ENCODE measurements around a stretch of chr17.

GRCh38 chr17:29179130-29179945, 860 bp downstream of the MYO18A start:
- PRO-cap, 2 experiments, result peak in 2 of 2 experiments; most common plus-strand start chr17:29179617 (in 2); most common minus-strand start chr17:29179467 (in 2)
- RAMPAGE, long total RNA, 5 experiments, result no peak in any of the 5 experiments

DNA sequence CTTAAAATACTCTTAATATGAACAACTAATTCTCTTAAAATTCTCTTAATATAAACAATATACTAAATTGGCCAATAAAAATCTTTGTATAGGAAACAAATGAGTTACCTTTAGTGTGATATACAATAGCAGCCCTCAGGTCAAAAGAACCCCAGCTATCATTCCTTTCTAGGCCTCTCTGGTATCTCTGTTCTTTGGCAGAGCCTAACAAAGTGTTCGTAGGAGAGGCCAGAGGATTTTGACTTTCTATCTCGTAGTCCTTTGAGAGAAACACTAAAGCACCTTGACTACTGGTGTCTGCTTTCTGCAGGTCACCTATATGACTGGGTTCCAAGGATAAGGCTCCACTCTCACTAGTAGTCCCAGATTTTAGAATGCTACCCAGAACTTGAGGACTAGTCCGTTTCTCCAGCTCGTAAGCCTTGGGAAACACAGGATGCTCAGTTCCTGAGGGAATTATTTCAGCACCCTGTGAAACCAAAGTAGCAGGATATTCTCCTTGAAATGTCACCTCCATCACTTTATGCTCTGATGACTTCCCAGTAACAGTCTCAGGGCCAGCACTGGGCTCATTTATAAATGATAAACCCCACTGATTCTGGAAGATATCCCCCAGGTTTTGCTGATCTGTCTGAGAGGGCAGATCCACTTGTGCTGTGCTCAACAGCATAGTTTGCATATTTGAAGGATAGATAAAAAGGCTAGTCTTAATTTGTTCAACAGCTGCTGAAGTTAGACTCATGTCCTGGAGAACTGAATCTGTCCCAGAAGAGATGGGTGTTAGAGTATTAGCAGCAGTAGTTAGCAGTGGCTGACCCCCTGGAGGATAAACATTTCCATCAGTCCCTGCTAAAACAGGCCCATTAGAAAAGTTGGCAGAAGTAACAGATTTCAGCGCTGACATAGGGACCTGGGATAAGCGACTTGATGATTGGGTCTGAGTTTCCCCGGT, 7.8 kb downstream of the NUFIP2 start:
- PRO-cap, 2 experiments, result no peak in any of the 2 experiments
- RAMPAGE, long total RNA, 5 experiments, result no peak in any of the 5 experiments

DNA sequence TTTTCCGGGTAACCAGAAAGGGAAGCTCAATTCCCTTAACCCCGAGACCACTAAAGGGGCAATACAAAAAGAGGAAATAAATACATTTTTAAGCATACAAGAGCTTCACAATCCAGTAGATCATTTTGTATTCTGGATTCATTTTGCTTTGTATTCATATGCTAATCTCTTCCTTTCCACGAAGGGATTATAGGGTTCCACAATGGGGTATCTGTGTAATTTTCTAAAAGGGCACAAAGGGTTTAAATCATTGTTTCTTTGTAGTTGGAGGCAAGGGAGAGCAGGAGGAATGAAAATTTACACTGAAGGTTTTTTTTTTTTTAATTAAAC, 566 bp upstream of the NUFIP2 start:
- PRO-cap, 2 experiments, result no peak in any of the 2 experiments
- RAMPAGE, long total RNA, 5 experiments, result no peak in any of the 5 experiments

DNA sequence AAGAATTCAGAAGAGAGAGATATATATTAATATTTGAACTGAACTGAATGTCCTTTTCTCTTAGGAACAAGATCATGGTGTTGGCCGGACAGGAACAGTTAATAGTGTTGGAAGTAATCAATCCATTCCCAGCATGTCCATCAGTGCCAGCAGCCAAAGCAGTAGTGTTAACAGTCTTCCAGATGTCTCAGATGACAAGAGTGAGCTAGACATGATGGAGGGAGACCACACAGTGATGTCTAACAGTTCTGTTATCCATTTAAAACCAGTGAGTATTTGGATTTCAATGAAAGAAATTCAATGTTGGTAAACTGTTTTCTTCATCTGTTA, 68.6 kb downstream of the ABHD15 start:
- PRO-cap, 2 experiments, result no peak in any of the 2 experiments
- RAMPAGE, long total RNA, 5 experiments, result no peak in any of the 5 experiments

DNA sequence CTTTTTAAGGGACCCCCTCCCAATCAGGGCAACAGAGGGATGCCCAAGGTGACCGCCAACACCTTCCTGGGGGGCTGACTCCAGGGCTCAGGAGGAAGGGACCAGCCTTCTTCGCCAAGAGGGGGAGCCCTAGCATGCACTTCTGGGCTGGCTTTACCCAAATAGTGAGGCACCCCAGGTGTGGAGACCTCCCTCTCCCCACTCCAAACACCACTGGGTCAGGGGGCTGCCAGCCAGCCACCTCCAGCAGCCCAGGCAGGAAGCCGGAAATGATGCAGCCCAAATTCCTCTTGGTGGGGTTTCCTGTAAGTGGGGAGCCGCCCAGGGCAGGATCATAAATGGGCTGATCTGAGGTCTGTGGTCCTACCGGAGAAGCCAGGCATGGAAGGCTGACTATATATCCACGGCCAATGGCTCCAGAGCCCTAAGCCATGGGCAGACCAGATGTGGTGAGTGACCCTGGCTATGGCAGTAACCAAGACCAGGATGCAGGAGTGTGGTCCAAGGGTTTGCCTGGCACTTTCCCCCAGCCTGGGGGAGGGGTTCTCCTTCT, 4.3 kb downstream of the GIT1 start:
- PRO-cap, 2 experiments, result peak in 2 of 2 experiments; most common plus-strand start position 360 of the sequence (in 1); most common minus-strand start position 215 of the sequence (in 1)
- RAMPAGE, long total RNA, 5 experiments, result no peak in any of the 5 experiments

DNA sequence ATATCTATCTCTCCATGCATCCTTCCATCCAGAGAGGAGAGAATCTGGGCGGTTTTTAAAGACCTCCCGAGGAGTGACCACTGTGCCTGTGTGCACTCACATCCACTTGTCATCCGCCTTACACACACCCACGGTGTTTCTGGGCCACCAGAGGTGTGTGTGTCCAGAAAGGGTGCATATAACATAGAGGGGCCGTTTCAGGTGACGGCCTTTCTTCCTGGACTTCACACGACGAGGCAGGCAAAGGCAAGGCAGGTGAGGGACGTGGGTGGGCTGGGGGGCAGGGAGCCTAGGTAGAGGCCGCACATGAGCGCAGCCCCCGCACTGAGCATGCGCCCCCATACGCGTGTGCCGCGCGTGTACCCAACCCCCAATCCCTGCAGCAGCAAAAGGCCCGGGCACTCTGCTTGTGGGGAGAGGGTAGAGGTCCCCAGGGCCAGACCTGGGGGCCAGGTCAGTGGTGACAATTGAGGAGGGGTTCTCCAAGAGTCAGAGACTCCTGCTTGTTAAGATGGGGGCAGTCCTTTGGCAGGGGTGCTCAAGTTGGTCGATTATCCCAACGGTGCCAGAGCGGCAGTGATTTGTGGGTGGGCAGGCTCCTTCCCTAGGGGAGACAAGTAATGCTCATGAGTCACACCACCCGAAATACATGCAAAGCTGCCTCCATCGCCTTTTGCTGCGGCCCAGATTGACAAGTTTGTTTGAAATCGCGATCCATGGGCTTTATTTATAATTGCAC, 915 bp upstream of the GIT1 start:
- PRO-cap, 2 experiments, result no peak in any of the 2 experiments
- RAMPAGE, long total RNA, 5 experiments, result no peak in any of the 5 experiments

- PRO-cap, 2 experiments, result peak in 2 of 2 experiments; most common plus-strand start chr17:29591944 (in 2); most common minus-strand start chr17:29591459 (in 2)
- RAMPAGE, long total RNA, 5 experiments, result no peak in any of the 5 experiments
Observed at GRCh38 chr17:29590933-29592039, 1.6 kb upstream of the ANKRD13B start.

DNA sequence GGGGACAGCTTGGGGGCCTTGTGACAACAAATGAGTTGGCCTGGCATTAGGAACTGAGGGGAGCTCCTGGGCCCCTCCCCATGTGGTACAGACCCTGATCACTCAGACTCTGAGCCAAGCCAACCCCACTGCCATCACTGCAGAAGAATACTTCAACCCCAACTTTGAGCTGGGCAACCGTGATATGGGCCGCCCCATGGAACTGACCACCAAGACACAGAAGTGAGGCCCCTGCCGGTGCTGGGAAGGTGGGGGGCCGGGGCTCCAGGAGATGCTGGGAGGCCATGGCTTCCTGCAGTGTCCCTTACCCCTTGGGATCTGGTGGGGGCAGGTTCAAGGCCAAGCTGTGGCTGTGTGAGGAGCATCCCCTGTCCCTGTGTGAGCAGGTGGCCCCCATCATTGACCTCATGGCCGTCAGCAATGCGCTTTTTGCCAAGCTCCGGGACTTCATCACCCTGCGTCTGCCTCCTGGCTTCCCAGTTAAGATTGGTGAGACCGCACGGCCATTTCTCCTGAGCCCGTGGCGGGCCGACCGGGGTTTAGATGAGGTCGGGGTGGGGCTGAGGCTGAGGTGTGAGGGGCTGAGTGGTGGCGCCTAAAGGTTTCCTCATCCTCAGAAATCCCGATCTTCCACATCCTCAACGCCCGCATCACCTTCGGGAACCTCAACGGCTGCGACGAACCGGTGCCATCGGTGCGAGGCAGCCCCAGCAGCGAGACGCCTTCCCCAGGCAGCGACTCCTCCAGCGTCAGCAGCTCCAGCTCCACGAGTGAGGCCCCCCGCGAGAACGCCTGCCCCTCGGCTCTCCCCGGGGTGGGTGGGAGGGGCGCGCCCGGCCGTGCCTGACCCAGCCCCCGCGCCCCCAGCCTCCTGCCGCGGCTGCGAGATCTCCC, 10.7 kb downstream of the CORO6 start:
- PRO-cap, 2 experiments, result peak in 1 of 2 experiments; most common plus-strand start position 585 of the sequence (in 1)
- RAMPAGE, long total RNA, 5 experiments, result no peak in any of the 5 experiments

GRCh38 chr17:29769863-29770749, 147.4 kb upstream of the CORO6 start:
- PRO-cap, 2 experiments, result no peak in any of the 2 experiments
- RAMPAGE, long total RNA, 5 experiments, result no peak in any of the 5 experiments

- PRO-cap, 2 experiments, result no peak in any of the 2 experiments
- RAMPAGE, long total RNA, 5 experiments, result no peak in any of the 5 experiments
Observed at GRCh38 chr17:29828558-29829170, 101.4 kb downstream of the SSH2 start.

- PRO-cap, 2 experiments, result no peak in any of the 2 experiments
- RAMPAGE, long total RNA, 5 experiments, result no peak in any of the 5 experiments
Observed at GRCh38 chr17:29830081-29830659, 99.9 kb downstream of the SSH2 start.

DNA sequence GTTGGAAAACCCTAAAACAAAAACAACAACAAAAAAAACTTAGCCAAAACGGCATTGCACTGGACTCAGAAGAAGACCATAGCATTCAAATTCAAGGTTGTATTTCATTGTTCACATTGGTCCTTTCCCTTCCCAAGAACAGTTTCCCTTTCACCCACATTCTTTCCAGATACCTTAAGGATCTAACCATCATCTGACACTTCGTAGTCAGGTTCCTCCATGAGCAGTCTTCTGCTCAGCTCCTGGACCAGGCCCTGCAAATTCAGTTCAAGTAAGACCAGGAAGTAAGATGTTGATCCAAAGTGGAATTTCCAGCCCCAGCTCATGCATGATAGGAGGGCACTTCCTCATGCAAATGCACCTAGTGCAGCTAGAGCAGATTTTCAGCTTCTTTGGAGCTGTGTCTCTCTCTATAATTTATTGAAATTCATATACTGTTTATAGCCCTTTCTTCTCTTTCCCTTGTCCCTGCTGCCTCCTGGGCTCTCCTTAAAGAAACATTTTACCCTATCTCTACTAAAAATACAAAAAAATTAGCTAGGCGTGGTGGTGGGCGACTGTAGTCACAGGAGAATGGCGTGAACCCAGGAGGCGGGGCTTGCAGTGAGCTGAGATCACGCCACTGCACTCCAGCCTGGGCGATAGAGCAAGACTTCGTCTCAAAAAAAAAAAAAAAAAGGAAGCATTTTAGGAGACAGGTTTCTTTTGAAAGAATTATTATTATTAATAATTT, 94.6 kb downstream of the SSH2 start:
- PRO-cap, 2 experiments, result peak in 1 of 2 experiments; most common minus-strand start position 264 of the sequence (in 1)
- RAMPAGE, long total RNA, 5 experiments, result no peak in any of the 5 experiments

DNA sequence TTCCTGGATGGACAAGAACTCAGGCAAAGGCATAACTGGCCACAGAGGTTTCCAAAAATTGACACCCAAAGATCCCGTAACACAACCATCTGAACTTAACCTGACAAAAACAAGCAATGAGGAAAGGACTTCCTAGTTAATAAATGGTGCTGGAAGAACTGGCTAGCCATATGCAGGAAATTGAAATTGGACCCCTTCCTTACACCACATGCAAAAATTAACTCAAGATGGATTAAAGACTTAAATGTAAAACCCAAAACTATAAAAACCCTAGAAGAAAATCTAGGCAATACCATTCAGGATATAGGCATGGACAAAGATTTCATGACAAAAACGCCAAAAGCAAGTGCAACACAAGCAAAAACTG, 23.9 kb downstream of the SSH2 start:
- PRO-cap, 2 experiments, result no peak in any of the 2 experiments
- RAMPAGE, long total RNA, 5 experiments, result no peak in any of the 5 experiments

DNA sequence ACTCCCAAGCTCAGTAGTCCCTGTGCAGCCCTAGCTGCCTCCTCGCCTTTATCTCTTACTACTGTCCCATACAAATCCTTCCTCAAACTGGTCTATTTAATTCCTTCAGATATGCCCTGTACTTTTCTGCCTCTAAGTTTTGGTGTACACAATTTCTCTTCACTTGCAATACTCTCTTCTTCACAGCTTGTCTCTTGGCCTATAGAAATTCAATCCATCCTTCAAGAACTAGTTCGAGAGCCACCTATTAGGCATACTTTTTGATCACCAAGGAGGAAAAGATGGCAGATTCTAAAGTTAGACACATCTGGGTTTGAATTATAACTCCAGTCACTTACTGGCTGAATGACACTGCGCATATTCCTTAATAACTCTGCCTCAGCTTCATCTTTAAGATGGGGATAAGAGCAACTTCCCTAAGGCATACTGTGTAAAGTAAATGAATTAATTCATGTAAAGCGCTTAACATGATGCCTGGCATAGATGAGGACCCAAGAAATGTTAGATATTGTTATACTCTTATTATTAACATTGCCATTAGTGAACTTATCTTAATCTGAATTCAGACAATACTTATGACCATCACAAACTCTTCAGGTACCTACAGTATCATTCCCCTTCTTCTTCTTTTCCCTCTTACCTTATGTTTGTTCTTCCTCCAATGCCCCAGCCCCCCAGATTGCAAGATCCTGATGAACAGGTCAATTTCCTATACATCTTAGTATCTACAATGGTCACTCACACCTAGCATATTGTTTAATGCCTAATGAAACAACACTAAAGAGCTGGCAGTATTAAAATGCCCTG, 3.2 kb downstream of the SSH2 start:
- PRO-cap, 2 experiments, result no peak in any of the 2 experiments
- RAMPAGE, long total RNA, 5 experiments, result no peak in any of the 5 experiments

DNA sequence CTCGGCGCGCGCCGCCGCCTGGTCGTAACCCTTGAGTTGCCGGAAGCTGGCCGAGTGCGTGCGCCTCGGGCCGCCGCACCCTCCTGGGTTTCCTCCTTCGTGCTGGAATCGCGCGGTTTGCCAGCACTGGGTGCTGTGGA, 118 bp upstream of the SSH2 start:
- PRO-cap, 2 experiments, result peak in 2 of 2 experiments; most common plus-strand start position 34 of the sequence (in 2)
- RAMPAGE, long total RNA, 5 experiments, result no peak in any of the 5 experiments

DNA sequence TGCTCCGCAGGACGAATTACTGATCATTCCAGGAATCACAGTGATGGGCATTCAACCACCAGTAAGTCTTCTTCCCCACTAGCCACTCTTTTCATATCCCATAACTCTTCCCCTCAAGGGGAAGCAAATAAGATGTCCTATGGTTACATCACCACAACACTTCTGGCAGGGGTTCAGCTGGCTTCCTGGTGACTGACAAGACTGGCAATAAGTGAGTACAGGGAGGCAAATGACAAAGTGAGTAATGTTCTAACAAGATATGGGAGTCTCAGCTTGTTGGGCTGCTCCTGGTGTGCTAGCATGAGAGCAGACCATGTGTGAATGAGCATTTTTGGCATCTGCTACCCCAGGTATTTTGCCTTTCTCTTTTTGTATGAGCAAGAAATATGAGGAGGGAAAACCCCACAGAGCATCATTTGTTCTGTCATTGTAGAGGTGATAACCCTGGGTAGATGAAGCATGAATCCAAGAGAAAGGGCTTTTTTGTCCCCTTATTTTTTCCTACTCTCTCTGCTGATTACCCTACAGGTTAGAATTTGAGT, 9.9 kb downstream of the TMIGD1 start:
- PRO-cap, 2 experiments, result no peak in any of the 2 experiments
- RAMPAGE, long total RNA, 5 experiments, result no peak in any of the 5 experiments

- PRO-cap, 2 experiments, result no peak in any of the 2 experiments
- RAMPAGE, long total RNA, 5 experiments, result no peak in any of the 5 experiments
Observed at GRCh38 chr17:30464500-30465178, 12.6 kb upstream of the GOSR1 start.

- PRO-cap, 2 experiments, result no peak in any of the 2 experiments
- RAMPAGE, long total RNA, 5 experiments, result no peak in any of the 5 experiments
Observed at GRCh38 chr17:30466851-30467294, 10.3 kb upstream of the GOSR1 start.

- PRO-cap, 2 experiments, result peak in 1 of 2 experiments; most common minus-strand start chr17:30710203 (in 1)
- RAMPAGE, long total RNA, 5 experiments, result no peak in any of the 5 experiments
Observed at GRCh38 chr17:30710034-30711207, 114.1 kb downstream of the CRLF3 start.

DNA sequence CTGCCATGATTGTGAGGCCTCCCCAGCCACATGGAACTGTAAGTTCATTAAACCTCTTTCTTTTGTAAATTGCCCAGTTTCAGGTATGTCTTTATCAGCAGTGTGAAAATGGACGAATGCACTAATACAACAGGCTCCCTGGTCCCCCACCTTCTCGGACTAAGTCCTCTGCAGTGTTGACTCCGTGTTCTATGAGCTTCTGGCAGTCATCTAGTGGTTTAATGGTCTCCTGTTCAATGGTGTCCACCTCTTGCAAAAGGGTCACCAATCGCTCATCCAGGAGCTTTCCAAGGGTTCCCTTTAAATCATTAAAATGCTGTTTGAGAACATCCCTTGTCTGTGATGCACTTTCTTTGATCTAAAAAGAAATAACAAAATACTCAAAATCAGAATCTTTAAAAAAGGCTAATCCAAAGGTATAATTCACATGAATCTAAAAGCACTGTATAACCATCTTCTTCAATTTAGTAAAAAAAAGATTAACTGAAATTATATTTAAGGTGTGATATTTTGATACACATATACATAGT, 20.7 kb downstream of the CRLF3 start:
- PRO-cap, 2 experiments, result no peak in any of the 2 experiments
- RAMPAGE, long total RNA, 5 experiments, result no peak in any of the 5 experiments